Temporal lobe (tissue), 2 donors: ENCODE measurements around the genes ZCRB1, TMEM117 and NELL2.

DNA sequence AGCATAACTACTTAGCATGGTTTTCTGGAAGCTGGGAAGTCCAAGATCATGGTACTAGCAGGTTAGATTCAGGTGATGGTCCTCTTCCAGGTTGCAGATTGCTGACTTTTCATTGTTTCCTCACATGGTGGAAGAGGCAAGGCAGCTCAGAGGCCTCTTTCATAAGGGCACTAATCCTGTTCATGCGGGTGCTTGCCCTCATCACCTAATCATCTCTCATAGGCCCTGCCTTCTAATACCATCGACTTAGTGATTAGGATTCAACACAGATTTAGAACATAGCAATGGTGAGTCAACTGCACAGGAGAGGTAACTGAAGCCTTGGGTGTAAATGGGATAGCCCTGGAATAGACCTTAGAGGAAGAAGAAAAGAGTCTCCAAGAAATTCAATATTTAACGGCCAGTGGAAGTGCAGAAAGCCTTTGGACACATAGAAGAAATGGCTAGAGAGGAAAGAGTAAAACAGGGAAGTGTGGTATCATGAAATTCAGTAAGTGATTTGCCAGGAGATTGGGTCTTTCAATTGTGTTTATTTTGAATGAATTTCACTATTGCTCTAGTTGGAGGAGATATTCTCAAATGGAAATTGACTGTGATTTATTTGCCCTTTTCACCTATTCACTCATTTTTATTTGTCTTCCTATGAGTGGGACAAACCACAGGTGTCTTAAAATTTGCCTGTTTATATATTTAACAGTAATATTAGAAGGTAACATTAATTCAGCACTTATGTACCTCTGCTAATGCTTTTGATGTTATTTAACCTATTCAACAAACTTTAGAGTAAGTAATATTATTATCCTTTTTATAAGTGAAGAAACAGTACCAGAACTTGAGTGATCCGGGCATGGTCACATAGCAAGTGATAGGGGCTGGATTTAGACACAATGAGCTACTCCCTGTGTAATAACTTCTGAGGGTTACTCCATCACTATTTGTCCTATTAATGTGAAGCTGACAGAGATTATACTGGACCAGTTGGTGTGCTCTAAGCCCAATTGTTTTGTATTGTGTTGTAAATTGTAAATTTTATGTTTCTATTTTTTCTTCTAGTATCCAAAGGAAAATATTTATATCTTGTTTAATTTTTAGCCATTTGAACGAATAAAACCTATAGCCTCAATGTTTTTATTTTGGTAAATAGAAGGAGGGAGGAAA lies 69.5 kb downstream of the PDZRN4 start:
- RAMPAGE, long total RNA, result no peak

DNA sequence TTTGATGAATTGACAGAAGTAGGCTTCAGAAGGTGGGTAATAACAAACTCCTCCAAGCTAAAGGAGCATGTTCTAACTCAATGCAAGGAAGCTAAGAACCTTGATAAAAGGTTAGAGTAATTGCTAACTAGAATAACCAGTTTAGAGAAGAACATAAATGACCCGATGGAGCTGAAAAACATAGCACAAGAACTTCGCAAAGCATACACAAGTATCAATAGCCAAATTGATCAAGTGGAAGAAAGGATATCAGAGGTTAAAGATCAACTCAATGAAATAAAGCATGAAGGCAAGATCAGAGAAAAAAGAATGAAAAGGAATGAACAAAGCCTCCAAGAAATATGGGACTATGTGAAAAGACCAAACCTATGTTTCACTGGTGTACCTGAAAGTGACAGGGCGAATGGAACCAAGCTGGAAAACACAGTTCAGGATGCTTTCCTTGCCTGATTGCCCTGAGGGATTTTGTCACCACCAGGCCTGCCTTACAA lies 93.3 kb downstream of the PDZRN4 start:
- RAMPAGE, long total RNA, result no peak

DNA sequence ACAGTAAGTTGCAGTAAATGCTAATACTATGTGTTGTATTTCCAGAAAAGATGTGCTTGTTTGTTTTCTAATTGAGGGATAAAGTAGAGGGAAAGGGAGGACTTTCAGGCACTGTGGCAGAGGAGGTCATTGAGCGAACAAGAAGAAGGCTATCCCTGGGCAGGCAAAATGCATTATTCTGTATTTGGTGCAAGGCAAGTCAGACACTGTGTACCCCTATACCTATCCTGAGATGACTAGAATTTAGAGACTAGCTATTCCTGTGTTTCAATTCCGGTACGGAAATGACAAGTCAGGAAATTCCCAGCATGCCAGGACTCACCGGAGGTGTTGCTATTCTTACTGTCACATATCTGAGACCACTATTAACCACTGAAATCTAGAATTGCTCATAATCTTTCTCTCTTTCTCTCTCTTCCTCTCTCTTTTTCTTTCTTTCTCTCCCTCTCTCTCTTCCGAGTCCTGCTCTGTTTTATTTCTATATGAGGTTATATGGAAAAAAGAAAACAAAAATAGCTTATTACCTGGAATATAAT lies 297.1 kb downstream of the PDZRN4 start:
- RAMPAGE, long total RNA, result no peak

DNA sequence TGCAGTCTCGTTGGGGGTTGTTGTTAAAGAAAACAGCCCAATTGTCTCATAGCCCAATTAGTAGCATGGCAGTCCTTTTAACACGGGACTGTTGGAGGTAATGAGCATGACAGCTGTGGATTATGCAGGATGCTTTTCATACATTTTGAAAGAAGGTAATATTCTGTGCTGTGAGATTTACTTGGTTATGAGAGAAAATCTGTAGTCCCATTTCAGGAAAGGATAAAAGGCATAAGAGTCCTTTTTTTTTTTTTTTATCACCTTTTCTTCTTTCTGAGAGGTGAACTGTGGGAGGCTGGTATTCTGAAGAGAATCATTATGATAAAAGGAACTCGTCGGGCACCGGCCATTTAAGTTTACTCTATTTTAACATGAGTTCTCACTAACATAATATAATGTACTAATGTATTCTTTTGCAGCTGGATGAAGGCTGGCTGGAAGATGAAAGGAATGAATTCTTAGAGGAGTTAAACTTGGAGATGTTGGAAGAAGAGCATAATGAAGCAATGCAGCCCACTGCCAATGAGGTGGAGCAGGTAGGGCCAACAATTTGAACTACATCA lies 379.3 kb downstream of the PDZRN4 start:
- RAMPAGE, long total RNA, result no peak

- RAMPAGE, long total RNA, result no peak
Measured at GRCh38 chr12:42094145-42094690, 50.5 kb downstream of the GXYLT1 start.

- RAMPAGE, long total RNA, result no peak
Measured at GRCh38 chr12:42173906-42174692, 29.4 kb upstream of the GXYLT1 start.

GRCh38 chr12:42325497-42326332 lies at the start of gene ZCRB1:
Gene ZCRB1, minus strand, starts transcription at chr12:42326094.
- RAMPAGE, long total RNA, result start-site peak on the minus strand at chr12:42326089-42326115, 1,538 and 205 reads in 2 replicates; start-site peak on the plus strand at chr12:42326166-42326197, 465 and 197 reads in 2 replicates

GRCh38 chr12:42433781-42434226 lies 107.8 kb downstream of the PPHLN1 start:
- RAMPAGE, long total RNA, result no peak

DNA sequence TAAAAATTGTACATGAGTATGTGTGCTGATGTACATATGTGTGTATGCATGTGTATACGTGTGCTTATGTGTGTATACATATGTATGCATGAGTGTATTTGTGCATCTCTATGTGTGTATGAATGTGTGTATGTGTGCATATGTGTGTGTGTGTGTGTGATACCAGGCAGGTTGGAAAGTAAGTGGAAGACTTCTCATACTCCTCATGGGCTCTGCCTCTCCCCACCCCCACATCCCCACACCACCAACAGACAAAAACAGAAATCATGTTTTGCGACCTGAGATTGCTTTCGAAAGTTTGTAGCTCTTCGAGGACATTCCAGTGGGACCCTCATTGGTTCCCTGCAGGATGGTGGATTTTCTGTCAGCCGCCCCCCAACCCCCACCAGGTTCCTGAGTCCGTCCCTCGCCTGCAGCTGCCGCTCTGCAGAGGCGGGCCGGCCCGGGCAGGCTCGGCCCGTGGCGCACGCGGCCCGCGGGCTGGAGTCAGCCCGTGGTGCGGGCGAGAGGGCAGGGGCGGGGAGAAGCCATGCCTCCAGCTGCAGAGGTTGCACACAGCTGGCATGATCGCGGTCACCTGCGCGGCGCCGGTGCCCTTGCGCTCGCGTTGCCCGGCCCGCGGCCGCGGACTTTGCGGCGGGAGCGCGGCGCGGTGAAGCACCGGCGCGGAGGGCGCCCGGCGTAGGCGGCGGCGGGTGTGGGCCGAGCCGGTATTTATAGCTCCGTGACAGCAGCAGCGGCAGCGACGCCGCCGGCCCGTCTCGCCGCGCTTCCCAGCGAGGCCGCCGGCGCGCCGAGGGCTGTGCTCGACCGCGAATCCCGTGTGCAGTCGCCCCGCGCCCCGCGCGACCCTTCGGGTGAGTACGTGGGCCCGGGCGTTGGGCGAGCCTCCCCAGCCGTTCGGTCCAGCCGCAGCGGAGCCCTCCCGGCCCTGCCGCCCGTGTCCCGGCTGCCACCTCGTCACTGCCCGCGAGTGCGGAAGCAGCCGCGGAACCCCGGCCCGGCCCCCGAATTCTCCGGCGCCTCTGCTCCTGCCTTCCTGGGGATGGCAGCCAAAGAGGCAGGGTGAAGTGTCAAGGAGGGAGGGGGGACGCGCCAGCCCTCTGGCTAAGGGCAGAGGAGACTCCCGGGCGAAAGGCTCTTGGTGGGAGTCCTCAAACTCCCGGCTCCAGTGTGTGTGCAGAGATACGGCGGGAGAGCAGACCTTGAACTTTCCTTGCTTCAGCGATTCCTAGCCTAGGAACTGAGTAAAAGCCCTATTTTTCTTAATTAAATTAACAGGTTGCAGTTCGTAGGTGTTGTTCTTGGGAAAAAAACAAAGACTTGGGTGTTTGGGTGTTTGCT lies at the start of gene TMEM117:
Gene TMEM117, plus strand, starts transcription at position 742 of the 1,344 bp plus-strand sequence.
- RAMPAGE, long total RNA, result no peak

- RAMPAGE, long total RNA, result start-site peak on the minus strand at chr12:44876075-44876108, 87 and 131 reads in 2 replicates; start-site peak on the minus strand at chr12:44876164-44876237, 105 and 77 reads in 2 replicates; start-site peak on the minus strand at chr12:44876294-44876339, 254 and 119 reads in 2 replicates
Measured at GRCh38 chr12:44875921-44876648, at the start of gene NELL2. Gene NELL2, minus strand, starts transcription at chr12:44876315.

- RAMPAGE, long total RNA, result no peak
Measured at GRCh38 chr12:45217018-45217393, 1.1 kb downstream of the ANO6 start.

DNA sequence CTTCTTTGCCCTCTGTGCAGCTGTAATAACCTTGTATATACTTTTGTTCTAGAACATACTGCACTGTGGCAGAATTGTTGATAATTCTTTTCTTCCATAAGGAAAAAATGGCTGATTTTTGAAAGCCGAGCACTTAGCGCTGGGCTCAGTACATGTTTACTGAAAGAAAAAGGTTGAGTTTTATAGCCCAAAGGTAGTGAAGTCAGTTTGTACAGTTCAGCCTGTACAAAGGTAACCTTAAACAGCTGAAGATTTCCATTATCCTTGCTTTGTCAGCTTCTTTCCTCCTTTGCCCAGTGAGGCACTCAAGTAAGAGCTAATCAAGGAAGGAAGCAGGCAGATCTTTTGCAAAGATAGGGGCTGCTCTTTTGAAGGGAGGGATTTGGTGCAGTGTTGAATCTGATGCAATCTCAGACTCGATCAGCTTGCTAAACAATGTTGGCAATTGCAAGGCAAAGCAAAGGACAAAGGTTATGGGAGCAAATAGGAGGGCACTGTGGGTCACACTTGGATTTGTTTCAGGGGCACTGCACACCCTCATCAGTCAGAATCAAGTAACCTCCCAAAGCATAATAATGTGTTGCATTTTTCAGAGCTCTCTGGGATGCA lies 44.2 kb downstream of the ANO6 start:
- RAMPAGE, long total RNA, result no peak

GRCh38 chr12:45308058-45308803 lies 92.3 kb downstream of the ANO6 start:
- RAMPAGE, long total RNA, result no peak

DNA sequence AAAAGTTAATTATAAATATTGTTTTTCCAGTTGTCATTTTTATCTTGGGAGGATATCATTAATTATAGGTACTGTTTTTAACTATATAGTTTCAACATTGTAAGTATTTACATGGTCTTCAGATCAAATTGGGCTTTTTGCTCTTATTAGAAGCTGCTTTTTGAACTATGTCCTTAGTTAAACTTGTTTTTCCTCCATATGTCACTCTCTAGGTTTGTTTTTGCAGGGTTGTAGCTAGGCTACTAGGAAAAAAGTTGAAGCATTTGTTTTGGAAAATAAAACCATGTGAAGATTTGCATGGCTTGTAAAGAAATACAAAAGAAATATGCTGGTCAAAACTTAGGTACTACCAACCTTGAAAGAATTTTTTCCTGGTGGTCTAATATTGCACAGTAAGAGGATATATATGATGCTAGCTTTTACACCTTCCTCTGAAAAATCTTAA lies 3.4 kb downstream of the ARID2 start:
- RAMPAGE, long total RNA, result no peak

DNA sequence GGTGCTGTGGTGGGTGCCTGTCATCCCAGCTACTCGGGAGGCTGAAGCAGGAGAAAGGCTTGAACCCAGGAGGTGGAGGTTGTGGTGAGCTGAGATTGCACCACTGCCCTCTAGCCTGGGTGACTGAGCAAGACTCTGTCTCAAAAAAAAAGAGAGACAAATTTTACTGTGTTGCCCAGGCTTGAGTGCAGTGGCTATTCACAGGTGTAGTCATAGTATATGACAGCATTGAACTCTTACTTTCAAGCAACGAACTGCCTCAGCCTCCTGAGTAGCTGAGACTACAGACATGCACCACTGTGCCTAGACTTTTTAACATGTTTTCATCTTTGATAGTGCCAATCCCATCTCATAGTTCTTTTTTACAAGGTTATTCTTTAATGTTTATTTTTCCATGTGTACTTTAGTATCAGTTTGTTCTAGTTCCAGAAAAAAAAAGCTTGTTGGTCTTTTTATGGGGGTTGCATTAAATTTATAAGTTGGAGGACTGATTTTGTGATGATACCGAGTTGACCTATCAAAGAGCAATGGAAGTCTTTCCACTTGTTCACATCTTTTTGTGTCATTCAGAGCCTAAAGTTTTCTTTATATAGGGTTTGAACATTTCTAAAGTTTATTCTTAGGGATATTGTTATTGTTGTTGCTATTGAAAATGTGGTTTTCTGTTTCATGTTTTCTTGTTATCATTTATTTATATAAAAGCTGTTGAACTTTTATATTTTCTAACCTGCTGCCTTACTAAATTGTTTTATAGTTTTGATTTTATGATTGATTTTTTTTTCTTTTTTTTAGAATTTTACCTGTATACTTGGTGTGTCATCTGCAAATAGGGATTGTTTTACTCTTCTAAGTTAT lies 13.9 kb downstream of the ARID2 start:
- RAMPAGE, long total RNA, result no peak

- RAMPAGE, long total RNA, result no peak
Measured at GRCh38 chr12:45878558-45879101, 111.7 kb downstream of the SCAF11 start.

GRCh38 chr12:45942212-45942871 lies 48.0 kb downstream of the SCAF11 start:
- RAMPAGE, long total RNA, result no peak

DNA sequence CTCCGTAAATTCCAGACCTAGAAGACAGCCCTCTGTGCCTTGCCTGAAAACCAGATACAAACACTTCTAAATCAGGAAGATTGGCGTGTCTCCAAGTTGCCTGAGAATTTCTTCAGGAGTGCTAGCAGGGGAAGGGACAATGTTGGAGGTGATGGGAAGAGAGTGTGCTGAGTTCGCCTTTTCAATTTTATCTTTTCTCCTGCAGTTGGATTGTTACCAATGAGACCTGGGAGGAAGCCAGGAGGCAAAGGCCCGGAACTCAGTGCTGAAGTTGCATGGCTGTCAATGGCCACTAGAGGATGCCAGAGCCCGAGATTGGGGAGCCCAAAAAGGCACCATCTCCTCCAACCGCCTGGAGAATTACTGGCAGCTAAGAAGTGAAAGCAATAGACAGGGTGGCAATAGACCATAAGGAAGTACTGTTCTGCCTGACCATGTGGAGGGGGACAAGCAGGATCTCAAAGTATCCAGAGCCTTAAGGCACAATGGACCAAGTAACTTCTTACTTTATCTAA lies 81.7 kb upstream of the SCAF11 start:
- RAMPAGE, long total RNA, result no peak

- RAMPAGE, long total RNA, result no peak
Measured at GRCh38 chr12:46184114-46185095, 84.4 kb downstream of the SLC38A1 start.

DNA sequence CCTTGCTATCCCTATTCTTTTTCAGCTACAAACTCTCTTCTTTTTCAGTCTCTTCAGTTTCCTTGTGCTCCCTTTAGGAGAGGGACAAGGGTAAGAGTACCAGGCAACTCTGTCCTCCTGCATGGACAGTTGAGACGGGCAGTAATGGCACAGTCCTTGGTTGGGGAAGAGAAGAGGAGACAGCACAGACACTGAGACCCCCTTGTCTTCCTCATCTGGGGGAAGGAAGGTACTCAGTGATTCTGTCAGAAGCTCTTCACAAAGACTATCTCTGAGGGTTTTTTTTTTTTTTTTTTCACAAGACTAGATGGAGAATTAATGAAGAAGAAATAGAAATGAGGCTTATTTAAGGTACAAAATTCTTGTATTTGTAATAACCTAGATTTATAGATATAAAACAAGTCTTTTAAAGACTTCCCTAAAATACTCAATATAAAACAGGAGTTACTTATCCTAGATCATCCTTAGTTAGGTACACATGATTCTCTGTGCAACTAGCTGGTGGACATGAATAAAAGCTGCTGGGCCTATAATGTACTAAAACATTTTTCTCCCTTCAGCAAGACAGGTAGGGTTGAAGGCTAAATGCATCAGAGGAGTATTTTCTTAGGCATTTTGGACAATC lies 81.2 kb downstream of the SLC38A1 start:
- RAMPAGE, long total RNA, result no peak